ENCODE measurements around a stretch of chr17.

DNA sequence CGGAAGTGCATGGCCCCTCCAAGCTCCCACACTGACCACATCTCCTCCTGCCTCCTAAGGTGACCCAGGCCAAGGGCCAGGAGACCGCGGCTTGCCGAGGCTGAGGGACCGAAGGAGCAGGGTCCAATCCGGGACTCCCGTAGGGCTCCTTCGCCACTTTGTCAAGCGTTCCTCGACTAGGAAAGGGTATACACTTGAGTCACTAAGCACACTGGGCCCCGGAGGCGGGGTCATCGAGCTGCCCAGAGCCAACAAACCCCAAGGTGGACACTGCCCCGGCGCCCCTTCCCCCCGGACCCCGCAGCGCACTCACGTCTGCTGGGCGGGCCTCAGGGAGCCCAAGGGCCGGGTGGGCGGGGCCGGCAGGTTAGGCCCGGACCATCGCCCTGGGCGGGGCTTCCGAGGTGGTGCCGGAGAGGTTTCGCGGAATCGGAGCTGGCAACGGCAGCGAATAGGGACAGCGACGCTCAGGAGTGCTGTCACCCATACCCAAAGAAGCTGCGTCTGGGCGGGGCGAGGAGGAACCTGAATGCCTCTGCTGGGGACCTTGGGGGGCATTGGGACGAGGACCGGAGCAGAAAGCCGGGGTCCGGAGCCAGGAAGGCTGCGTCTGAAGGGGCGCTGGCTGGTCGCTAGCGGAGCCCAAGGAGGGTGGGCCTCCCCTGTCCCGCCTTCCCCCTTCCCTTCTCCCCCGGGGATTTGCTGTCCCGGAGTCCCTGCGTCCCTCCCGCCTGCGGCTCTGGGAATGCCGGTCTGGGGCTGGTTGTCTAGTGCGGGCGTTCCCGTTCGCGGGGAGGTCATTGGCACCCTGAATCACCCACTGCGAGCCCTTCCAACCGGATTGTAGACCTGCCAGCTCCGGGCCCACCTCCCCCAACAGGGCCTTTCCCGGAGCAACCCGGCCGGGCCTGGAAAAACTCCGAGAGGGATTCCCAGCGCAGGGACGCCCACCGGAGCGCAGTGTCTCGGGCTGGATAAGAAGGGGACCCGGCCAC lies 118.2 kb upstream of the SMURF2 start:
- PRO-cap, result bidirectional peak, plus-strand start at position 438 of the sequence, minus-strand start at position 340 of the sequence

DNA sequence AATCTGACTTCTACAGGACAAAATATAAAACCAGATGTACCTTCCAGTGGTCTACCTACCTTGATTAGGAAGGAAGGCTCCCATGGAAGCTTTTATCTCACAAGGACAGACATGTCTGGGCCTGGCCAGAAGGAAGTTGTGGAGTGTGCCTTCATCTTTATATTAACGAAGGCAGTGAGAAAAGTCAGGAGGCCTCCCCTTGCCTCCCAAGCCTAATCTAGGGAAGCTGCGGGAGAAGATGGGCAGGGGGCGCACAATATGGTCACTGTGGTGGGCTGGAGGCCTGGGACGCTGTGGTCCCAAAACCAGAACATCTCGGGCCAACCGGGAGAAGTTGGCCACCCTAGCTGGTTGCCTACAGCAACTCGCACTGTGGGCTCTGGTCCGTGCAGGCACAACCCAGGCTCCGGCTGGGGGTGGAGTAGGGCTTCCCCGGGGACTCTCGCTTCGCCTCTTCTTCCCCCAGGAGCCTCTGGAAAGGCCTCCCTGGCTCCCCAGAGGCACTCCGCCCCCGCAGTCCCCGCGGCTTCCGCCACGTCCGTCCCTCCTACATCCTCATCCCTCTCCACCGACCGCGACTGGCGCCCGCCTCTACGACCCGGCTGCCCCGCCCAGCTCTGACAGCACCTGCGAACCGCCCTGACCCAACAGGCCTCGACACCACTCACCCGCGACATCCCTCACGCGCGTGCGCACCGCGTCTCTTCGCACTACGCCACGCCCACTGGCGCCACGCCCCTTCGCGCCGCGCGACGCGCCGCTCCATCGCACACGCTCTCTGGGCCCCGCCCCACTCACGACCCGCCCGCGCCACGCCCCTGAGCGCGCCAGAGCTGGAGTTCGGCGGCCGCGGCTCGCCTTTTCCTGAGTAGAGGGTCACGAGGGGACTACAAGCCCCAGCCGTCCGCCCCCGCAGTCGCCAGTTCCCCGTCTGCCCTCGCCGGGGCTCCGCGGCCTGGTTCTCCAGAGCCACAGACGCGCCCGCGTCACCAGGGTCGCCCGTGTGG lies 55.9 kb upstream of the LRRC37A3 start:
- PRO-cap, result bidirectional peak, plus-strand start at position 830 of the sequence, minus-strand start at position 567 of the sequence

DNA sequence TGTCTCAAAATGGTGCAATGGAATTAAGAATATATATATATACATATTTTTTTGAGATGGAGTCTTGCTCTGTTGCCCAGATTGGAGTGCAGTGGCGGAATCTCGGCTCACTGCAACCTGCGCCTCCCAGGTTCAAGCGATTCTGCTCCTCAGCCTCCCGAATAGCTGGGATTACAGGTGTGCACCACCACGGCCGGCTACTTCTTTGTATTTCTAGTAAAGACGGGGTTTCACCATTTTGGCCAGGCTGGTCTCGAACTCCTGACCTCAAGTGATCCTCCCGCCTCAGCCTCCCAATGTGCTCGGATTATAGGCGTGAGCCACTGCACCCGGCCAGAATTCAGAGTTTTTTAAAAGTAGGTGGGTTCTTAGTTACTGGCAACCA lies 40.2 kb downstream of the GNA13 start:
- PRO-cap, result no peak

- PRO-cap, result no peak
Observed at GRCh38 chr17:65041492-65042020, 15.0 kb downstream of the GNA13 start.

- PRO-cap, result no peak
Observed at GRCh38 chr17:65072593-65072965, 16.0 kb upstream of the GNA13 start.

- PRO-cap, result bidirectional peak, plus-strand start at chr17:65123503, minus-strand start at chr17:65123411
Observed at GRCh38 chr17:65122661-65123728, 14.2 kb upstream of the RGS9 start.

- PRO-cap, result no peak
Observed at GRCh38 chr17:65164164-65164780, 27.1 kb downstream of the RGS9 start.

- PRO-cap, result no peak
Observed at GRCh38 chr17:65554039-65555114, 7.1 kb downstream of the AXIN2 start.

GRCh38 chr17:65573003-65573709 lies 11.7 kb upstream of the AXIN2 start:
- PRO-cap, result no peak

DNA sequence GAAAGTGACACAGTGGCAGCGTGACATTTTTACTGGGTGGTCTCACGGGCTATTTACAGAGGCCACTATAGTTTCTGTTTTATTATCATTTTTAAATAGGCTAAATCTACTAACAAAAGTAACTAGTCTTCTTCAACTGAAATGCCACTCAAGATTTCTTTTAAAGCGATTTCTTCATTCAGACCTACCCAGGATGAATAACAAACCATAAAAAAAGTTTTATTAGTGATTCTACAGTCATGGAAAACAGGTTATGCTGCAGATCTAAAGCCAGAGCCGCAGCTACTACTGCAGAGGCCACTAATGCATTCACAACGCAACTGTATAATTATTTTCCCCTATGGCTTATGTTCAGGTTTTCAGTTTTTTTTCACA lies 136.2 kb upstream of the AXIN2 start:
- PRO-cap, result no peak

DNA sequence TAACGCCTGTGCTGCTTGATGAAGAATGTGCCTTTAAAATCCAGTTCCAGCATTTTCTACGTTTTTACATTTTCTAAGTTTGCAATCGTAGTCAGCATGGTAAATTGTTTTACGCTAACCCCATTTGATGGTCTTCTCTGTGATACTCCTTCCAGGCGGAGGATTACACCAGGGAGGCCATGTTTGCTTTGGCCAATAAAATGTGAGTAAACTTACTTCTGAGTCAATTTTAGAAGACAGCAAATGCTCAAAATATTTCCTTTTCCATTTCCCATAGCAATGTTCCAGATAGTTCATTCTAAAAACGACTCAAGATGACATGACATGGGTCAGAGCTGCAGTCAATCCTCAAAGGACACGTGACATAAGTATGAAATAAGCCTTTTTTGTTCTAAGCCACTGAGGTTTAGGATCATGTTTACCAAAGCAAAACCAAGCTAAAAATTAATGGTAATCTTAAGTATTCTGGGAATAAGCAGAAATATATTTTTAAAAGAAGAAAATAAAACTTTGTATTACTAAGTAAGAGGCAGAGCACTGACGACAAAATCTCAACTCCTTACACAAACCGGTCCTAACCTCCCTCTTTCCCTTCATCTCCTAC lies 266.3 kb downstream of the CEP112 start:
- PRO-cap, result no peak

- PRO-cap, result no peak
Observed at GRCh38 chr17:66171758-66172236, 20.1 kb downstream of the CEP112 start.

DNA sequence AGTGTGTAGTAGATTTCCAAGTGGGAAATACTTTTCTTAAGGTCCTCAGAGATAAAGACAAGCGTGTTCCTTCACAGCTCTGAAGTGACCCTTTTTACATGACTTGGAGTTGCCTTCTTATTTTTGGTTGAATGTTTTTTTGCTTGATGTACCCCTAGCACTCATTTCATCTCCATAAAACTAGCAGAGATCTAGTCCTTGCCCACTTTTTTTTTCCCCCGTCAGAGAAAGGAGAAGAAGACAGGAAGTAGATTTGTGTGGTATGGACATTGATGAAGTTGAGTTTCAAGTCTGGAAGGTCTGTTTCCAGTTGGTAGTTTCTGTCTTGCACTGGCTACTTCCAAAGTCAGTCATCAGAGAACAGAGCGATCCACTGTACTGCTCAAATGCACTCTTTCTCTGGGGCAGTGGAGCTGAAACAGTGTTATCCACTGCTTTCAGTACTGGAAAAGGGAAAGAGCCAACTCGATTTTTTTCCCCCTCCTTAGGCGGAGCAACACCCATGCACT lies 7.2 kb downstream of the PRKCA start:
- PRO-cap, result no peak

GRCh38 chr17:66432973-66433616 lies 130.7 kb downstream of the PRKCA start:
- PRO-cap, result no peak

- PRO-cap, result no peak
Observed at GRCh38 chr17:66468213-66468795, 165.9 kb downstream of the PRKCA start.

- PRO-cap, result no peak
Observed at GRCh38 chr17:66493918-66494379, 191.5 kb downstream of the PRKCA start.

- PRO-cap, result no peak
Observed at GRCh38 chr17:66508717-66509155, 206.3 kb downstream of the PRKCA start.

DNA sequence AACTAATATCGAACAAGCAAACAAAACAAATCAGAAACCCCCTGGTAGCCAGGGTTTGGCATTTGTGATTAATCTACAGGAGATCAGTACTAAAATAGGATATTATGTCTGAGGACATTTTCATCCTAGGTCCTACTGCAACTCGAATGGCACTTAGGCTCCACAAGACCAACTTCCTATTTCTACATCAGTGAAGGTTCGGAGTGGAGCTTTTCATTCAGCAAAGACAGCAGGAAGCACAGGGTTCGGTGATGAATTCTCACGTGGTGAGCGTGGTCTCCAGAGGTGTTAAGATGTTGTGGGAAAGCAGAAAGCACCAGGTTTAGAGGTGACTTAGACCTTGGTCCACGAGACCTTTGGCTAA lies 13.8 kb upstream of the HELZ start:
- PRO-cap, result no peak

DNA sequence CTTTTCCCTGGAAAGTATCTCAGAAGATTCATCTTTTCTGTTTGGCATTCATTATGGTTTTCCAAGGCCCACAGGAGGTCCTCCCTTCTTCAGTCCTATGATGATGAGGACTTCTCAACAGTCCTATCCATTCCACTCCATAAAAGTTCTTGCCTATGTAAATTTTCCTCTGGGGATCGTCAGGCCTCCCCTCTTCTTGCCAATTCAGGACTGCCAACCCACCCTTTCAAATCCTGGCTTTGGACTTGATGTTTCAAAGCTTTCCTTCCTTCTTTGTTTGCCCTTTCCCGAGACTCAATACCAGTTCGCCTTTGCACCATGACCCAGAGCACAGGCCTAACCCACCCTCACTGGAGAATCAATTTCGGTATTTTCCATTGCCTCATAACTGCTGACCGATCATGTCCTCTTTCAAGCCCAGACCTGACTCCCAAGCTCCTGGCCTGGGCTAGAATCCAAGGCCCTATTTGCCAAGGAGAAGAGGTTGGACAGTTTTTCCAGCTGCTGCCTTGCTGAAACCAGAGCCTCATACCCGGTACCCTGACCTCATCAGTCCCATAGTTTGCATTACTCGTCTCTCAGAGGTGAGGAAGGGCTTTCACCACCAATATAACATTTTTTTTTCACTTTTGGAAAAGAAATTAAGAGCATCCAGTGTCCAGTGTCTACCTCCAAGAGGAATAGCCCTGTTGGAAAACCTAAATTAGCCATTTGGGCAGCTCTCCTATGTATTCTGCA lies 35.2 kb upstream of the HELZ start:
- PRO-cap, result bidirectional peak, plus-strand start at position 521 of the sequence, minus-strand start at position 299 of the sequence

DNA sequence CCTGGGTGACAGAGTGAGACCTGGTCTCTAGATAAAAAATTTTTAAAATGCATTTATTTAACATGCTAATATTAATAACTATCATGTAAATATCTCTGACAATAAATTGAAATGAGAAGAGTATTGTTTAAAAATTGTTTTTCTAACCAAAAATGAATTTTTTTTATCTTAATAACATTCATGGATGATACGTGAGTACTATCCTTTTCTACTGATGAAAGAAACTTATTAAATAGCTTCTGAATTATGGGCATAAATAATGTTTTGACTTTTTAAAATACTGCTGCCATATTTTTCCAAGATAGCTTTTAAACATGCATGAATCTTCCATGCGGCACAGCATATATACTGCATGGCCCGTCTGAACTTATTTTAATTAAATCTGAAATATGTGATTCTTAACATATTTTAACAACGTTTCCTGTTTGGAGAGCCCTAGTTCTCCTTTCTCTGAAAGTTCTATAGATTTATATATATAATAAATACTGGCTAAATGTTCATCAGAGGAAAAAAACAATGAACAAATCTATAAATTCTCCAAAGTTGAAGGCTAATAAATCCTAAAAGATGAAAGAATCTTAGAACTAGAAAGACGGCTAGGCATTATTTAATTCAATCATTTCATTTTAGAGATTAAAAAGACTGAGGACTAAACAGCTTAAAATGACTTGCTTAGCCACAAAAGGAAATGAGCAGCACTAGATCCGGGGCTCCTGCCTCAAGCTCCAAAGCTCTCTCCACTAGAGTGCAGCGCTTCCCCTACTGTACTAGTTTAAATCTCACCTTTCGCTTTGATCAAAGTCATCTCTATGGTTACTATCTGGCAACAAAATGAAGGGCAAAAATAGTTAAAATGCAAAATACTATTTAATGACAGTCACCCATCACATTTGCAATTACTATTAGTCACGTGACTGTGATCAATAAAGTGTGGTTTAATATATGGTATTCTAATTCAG lies 6.8 kb downstream of the PSMD12 start:
- PRO-cap, result no peak

Data from left lobe of liver (tissue), 1 donor.